GM19239 (cell line): Measurements from ENCODE around the genes AKR1C4 and CALML5.

GRCh38 chr10:4034721-4035764 lies 250.0 kb upstream of the KLF6 start:
- RRBS = no CpG with 5 or more reads among the region's 15 CpGs

- RRBS = no CpG with 5 or more reads among the region's 10 CpGs
Observed at GRCh38 chr10:4121471-4122332, 336.7 kb upstream of the KLF6 start.

DNA sequence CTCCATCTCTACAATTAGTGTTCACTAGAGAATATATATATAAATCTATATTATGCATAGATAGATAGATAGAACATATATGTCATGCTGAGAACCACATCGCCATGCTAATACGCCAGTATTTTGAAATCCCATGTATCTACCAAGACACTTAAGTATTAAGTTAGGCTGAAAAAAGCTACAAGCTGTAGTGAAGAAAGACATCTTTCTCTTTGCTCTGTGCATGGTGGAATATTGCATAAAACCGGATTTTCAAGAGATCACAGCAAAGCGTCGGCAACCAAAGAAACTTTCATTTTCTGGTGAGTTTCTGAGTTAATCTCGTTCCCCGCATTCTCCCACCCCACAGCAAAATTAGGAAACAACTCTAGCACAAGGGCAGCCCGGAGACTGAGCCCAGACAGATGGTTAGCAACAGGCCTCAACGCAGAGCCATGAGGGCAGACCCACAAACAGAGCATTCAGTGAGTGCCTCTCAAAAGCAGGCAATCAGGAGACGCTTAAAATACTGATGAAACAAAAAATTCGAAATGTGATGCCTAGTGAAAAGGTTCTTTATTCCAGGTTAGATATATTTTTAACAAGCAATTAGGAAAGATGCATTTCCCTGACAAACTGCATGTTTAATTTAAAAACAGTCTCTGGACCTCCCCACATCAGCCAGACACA lies 396.0 kb upstream of the KLF6 start:
- RRBS = no CpG with 5 or more reads among the region's 11 CpGs

DNA sequence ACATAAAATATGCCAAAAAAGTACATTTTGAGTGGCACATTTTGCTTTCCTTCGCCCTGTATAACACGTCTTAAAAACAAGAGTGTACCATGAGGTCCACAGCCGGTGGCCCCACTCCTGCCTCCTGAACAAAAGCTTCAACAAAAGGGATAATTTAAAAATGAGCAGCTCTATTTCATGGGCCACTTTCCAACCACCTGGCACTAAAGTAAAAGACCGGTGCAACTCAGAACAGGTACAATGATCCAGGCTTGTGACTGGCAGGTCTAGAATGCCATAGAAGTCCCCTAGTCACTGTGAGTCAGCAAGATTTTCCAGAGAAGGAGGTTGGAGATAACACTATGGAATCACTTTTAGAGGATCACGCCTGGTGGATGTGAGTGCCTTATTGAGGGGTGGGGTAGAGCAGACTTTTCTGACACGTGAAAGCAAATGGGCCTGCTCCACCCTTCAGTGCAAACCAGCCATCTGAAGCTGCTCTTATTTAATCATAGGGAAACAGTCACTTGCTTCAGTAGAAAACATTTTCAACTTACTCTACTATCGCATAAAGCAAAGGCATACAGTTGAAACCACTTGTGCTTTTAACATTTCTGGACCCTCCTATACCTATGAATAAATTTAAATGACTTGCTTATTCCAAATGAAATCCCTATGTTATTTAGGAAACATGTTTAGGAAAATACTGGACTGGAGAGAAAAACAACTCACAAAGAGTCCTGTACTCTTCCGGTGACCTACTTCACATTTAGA lies 21.6 kb upstream of the AKR1C1 start:
- RRBS = no CpG with 5 or more reads among the region's 8 CpGs

GRCh38 chr10:4968549-4969585 lies 5.7 kb downstream of the AKR1C1 start:
- RRBS = no CpG with 5 or more reads among the region's 8 CpGs

DNA sequence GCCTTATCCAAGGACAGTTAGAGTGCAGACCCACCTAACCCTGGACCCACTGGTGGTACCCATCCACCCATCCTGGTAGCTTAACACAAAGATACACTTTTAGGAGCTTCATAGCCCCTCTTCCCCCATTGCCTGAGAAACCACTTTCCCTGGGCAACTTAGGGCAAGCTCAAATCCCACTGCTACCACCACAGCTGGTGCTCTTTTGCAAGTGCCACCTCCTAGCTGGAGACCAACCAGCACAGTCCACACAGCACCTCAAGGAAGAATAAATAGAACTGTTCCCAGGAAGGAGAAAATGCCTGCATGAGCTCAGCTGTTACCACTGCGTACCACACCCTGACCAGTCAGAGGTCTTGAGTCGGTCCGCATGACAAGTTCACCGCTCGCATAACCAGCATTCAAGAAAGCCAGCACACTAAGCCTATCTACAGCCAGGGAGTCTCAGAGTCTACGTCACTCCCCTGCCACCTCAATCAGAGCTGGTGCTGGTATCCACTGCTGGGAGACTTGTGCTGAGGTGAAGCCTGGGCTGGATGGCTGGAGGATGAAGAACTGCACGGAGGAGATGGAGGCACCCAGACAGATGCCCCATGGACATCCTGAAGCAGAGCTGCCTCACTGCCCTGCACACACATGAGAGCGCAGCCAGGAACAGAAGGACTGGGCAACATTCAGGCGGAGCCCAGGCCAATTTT lies 19.5 kb downstream of the AKR1C1 start:
- RRBS = no CpG with 5 or more reads among the region's 9 CpGs

DNA sequence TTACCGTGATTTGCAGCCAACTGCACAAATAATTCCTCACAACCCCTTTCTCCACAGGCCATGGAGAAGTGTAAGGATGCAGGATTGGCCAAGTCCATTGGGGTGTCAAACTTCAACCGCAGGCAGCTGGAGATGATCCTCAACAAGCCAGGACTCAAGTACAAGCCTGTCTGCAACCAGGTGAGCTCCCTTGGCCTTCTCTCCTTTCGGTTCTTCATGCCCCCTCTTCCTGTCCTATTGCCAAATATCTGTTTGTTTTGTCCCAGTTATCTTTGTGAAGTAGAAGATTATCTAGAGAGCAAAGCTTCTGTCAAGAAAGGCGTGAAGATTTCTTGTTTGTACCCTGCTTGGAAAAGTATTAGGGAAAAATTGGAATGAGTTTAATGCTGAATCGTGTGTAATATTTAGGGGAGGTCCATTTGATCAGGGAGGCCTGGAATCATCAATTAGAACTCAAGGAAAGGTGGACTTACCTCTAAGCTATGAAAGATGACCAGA lies 5.1 kb downstream of the AKR1C3 start:
- RRBS = no CpG with 5 or more reads among the region's 5 CpGs

DNA sequence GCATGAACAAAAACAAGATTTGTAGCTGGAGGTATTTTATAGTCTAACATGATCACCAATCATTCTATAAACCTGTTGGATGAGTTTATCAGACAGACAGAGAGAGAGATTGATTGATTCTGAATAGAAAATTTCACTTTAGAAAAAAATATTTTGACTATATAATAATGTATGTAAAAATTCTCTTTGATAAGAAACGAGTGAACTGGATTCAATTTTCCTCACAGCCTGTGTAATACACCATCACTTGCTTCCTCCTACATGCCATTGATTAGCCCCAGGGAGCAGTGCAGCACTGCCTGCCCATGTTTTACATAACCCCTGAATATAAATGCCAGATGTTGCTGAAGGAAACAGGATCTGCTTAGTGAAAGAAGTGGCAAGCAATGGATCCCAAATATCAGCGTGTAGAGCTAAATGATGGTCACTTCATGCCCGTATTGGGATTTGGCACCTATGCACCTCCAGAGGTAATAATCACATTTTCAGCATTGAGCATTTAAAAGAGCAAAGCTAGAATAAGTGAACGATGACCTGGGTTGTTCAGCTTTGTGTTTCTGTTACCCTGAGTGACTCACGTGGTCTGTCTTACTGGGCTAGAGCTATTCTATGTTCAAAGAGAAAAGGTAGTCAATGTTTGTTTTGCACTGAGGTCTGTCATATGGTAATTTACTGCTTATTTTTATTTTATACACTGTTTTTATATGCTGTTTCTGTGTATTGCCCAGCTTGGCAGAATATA lies at the start of gene AKR1C4:
TSS of gene AKR1C4 (plus strand) at position 356 of the 742 bp plus-strand sequence.
- RRBS = no CpG with 5 or more reads among the region's 5 CpGs

- RRBS = no CpG with 5 or more reads among the region's 4 CpGs
Observed at GRCh38 chr10:5254528-5254841, 57.8 kb downstream of the AKR1C4 start.

DNA sequence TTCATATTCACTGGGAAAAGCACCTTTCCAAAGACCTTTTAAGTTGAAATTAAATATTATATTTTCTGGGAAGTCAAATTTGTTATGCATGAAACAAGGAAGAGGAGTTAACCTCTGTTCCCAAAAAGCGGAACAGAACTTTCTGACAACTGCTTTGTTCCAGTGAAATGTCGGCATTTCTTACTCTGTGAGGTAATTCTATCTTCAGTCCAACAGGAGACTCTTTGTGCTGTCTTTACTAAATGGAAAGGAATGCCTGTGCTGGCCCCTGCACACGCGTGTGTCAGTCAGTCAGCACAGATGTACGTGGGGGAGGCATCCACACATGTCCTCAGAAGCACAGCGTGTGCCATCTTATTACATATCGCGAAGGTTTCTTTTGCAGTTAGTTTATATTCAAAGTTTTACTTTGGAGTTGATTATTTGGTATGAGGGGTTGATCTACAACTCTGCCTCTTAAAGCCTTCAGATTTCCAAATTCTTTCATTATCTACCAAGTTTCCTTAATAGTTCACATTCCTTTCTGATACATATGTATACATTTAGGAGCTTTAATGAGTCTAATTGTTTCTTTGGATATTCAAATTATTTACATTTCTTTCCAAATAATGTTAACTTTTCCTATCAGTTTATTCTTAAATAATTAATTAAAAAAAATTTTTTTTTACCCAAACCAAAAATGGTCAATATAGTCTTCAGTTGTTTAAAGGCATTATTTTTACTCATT lies 37.6 kb downstream of the NET1 start:
- RRBS = no CpG with 5 or more reads among the region's 8 CpGs

DNA sequence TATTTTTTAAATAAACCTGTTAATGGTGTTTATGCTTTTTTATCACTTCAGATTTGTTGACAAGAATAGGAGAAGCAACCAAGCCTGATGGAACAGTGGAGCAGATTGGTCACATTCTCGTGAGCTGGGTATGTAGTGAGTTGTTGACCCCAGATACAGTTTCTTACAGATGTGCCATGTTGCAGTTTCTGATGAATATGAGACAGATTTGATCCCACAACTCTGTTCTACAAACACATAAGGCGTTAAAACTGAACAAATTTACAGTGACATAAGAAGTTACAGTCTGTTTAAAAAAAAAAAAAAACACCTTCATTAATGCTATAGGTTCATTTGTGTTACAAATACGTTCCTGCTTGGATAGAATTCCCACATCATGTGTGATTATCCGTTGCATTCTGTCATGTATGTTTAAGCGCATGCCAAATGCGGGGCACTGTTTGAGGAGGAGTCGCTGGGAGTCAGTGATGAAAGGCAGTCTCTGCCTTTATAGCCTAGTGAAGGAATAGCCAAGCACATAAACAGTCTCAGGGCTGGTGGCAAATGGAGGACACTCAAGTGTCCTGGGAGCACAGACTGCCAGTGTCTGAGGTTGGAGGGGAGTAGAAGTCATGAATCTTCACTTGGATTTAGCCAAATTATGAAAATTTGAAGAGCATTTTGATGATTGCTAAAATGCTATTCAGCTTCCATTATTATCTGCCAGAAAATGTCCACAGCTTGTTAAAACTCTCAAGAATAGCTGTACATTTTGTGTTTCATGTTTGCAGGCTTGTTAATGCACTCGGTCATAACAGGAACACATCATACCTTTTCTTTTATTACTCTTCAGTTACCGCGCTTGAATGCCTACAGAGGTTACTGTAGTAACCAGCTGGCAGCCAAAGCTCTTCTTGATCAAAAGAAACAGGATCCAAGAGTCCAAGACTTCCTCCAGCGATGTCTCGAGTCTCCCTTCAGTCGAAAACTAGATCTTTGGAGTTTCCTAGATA lies 41.4 kb downstream of the NET1 start:
- RRBS = no CpG with 5 or more reads among the region's 13 CpGs

DNA sequence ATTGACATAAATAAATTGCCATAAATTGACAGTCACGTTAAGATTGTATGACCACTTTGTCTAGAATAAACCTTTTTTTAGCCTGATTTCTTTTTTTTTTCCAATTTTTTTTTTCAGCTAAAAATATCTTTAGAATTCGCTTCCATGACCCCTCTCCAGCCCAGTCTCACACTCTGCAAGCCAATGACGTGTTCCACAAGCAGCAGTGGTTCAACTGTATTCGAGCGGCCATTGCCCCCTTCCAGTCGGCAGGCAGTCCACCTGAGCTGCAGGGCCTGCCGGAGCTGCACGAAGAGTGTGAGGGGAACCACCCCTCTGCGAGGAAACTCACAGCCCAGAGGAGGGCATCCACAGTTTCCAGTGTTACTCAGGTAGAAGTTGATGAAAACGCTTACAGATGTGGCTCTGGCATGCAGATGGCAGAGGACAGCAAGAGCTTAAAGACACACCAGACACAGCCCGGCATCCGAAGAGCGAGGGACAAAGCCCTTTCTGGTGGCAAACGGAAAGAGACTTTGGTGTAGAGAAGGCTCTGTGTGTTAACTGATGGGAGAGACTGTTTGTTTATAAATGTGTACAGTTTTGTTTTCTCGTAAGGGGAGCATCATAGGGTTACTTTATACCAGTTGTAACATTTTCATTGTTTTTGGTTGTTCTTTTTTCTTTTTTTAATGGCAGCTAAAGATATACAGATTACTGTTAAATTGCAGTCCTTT lies 42.7 kb downstream of the CALML5 start:
- RRBS = no CpG with 5 or more reads among the region's 15 CpGs

DNA sequence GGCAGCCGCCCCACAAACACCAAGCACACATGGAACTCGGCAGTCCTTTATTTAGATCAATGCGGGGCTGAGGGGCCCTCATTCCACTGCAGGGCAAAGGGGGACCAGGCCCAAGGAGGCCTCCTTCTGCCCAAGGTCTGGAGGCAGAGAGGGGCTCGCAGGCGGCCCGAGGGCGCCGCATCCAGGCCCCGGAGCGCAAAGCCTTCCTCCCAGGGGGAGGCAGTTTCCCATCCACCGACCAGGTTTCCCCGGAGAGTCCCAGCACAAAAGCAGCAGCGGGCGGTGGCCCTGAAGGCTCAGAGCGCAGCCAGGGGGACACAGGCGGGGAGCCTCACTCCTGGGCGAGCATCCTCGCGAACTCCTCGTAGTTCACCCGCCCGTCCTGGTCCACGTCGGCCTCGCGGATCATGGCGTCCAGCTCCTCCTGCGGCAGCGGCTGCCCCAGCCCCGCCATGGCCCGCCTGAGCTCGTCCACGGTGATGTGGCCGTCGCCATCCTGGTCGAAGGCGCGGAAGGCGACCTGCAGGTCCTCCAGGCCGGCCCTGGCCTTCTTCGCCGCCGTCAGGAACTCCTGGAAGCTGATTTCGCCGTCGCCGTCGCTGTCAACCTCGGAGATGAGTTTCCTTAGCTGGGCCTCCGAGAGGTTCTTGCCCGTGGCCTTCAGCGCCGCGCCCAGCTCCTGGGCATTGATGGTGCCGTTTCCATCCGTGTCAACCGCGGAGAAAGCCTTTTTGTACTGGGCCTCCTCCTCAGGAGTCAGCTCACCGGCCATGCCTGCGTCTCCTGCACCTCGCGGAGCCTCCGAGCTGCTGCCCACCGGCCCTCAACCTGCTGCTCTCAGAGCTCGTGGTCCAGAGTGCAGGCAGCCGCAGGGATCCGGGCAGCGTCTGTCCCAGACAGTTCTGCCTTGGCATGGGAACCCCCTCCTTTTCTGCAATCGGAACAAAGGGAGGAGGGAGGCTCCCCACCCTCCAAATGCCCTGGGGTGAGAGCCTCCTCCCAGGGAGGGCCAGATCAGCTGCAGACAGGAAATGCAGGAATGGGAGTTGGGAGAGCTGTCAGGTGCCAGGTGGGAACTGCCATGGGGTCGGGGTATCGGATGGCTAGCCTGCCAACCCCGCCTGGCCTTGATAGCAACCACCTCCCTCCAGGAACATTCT lies at the start of gene CALML5:
TSS of gene CALML5 (minus strand) at position 904 of the 1,160 bp plus-strand sequence.
- RRBS = 80% methylated on average over 13 of the region's 72 CpGs

- RRBS = no CpG with 5 or more reads among the region's 7 CpGs
Observed at GRCh38 chr10:5503436-5504038, 4.2 kb upstream of the CALML5 start.

DNA sequence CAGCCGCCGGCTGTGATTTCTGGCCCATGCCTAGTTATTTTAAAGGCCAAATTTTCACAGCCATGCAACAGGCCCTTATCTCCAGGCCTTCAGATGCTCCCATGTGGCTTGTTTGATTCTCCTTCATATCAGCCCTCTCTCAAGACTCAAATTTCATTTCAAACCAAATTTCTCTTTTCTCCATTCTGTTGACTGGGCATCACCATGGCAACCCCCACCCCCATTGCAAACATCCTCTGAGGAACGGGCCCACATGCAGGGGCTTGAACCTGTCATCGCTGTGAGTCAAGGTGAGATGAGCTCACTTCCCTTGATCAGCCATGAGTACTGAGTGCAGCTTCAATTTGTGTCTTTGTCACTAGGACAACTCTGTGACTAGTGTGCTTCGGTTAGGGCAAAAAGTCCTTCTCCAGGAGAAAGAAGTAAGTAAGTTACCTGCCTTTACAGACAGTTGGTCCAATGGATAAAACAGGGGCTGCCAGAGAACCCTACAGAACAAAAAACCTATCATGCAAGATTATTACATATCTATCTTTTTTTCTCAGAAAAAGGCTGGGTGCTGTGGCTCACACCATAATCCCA lies 41.9 kb downstream of the CALML3 start:
- RRBS = no CpG with 5 or more reads among the region's 5 CpGs

GRCh38 chr10:5574654-5575033 lies 49.9 kb downstream of the CALML3 start:
- RRBS = no CpG with 5 or more reads among the region's 13 CpGs

DNA sequence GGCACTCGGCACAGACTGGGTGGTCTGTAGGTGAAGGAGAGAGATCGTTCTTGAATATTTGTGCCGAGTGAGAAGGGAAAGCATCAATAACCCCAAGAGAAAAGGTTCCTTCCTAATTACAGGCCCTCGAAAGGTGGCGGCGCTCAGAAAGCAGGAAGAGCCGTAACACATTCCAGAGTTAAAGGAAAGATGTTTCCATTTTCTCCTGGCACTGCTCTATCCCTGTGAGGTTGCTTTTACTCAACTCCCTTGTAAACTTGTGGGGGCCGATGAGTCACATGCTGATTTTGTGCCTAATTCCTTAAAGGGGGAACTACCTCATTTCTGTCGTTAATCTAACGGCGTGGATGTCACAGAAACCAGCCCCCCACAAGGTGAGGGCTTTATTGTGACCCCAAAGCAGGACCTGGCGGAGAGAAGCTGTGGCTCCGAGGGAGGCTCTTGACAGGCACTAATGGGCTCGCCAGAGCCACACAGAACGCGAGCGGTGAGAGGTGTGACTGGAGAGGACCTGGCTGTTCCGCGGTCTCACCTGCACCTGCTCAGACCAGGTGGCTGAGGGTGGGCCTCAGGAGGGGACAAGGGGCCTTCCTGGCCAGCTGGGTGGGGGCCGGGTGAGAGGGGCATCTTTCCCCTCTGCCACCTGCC lies 50.7 kb downstream of the CALML3 start:
- RRBS = 20% methylated on average over 1 of the region's 20 CpGs

GRCh38 chr10:5587075-5587393 lies 62.3 kb downstream of the CALML3 start:
- RRBS = no CpG with 5 or more reads among the region's 8 CpGs

GRCh38 chr10:5695466-5696148 lies 11.0 kb downstream of the TASOR2 start:
- RRBS = no CpG with 5 or more reads among the region's 2 CpGs